AG04450 (cell line): ENCODE measurements around a stretch of chr6.

DNA sequence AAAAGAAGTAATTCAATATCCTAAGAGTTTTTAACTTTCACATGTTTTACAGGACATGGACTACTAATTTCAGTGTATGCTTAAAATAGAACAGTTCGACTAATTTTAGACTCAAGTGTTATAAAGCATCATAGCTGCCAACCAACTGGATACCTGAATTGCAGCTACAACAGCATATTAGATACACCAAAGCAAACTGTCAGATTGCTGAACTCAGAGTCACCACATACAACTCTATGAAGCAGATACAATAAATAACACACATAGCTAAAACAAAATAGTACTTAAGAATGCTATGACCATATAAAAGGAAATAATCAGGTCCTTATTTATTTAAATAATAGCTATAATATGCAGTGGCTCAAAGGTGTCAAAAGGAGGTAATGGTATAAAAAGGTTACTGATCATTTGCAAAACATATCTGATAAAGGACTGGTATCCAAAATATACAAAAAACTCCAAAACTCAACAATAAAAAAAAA is 121.1 kb downstream of the DST start:
- CAGE, long polyA plus RNA: no peak
- RRBS: no CpG with 5 or more reads among the region's 1 CpG

GRCh38 chr6:56851722-56852337 is 102.8 kb downstream of the DST start:
- CAGE, long polyA plus RNA: start-site peak on the minus strand at chr6:56851814-56851916, 237 and 118 reads in 2 replicates
- RRBS: 6% methylated on average over 3 of the region's 10 CpGs

GRCh38 chr6:56954036-56954446 is 589 bp downstream of the DST start:
- CAGE, long polyA plus RNA: no peak
- RRBS: no CpG with 5 or more reads among the region's 30 CpGs

DNA sequence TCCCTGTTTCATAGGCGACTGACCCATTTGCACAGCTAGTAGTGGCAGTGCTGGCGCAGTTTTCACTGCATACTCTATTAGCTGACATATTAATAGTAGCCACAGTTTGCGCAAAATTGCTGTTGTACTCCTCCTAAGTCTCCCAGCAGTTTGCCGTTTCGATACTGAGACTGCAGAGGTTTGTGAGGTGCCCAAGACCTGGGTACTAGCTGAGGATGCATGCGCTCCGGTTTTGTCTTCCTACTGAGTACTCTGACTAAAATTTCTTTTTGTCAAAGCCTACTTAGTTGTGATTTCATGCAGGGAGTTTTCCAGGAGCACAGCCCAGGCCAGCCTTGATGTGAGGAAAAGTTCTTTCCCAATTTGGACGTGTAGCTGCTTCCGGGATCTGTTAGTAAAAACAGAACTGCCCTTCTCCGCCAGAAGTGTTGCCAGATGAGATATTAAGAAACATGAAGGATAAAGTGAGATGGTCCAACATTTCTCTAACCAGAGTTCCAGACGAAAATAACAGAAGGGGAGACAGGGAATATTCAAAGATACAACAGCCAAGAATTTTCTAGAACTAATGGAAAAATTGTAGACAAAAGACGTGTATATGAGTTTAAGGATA is 5.7 kb downstream of the BAG2 start:
- CAGE, long polyA plus RNA: no peak
- RRBS: no CpG with 5 or more reads among the region's 12 CpGs

- CAGE, long polyA plus RNA: no peak
- RRBS: no CpG with 5 or more reads among the region's 2 CpGs
These were observed 7.6 kb downstream of the RAB23 start for GRCh38 chr6:57214566-57214765.

GRCh38 chr6:57222701-57223227 is 657 bp upstream of the RAB23 start:
- CAGE, long polyA plus RNA: no peak
- RRBS: no CpG with 5 or more reads among the region's 10 CpGs

DNA sequence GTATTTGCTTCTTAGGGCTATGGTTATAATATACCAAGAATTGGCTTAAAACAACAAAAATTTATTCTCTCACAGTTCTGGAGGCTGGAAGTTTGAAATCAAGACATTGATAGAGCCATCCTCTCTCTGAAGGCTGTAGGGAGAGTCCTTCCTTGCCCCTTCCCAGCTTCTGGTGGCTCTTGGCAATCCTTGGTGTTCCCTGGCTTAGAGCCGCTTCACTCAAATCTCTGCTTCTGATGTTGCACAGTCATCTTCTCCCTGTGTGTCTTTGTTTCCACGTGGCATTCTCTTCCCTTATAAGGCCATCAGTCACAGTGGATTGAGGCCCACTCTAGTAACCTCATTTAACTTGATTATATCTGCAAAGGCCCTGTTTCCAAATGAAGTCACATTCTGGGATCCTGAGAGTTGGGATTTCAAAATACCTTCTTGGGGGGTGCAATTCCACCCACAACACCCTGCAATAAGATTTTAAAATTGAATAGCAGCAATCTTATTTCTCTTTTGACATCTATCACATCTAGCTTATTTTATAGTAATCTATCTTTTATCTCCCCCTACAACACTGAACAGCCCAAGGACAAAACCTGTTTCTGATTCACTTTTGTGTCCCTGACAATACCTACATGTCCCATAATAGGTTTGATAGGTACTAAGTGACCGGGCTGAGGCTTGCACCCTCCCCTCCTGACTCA is 41.3 kb upstream of the RAB23 start:
- CAGE, long polyA plus RNA: no peak
- RRBS: no CpG with 5 or more reads among the region's 3 CpGs

GRCh38 chr6:63306559-63306999 is 13.2 kb downstream of the LGSN start:
- CAGE, long polyA plus RNA: no peak
- RRBS: no CpG with 5 or more reads among the region's 5 CpGs

DNA sequence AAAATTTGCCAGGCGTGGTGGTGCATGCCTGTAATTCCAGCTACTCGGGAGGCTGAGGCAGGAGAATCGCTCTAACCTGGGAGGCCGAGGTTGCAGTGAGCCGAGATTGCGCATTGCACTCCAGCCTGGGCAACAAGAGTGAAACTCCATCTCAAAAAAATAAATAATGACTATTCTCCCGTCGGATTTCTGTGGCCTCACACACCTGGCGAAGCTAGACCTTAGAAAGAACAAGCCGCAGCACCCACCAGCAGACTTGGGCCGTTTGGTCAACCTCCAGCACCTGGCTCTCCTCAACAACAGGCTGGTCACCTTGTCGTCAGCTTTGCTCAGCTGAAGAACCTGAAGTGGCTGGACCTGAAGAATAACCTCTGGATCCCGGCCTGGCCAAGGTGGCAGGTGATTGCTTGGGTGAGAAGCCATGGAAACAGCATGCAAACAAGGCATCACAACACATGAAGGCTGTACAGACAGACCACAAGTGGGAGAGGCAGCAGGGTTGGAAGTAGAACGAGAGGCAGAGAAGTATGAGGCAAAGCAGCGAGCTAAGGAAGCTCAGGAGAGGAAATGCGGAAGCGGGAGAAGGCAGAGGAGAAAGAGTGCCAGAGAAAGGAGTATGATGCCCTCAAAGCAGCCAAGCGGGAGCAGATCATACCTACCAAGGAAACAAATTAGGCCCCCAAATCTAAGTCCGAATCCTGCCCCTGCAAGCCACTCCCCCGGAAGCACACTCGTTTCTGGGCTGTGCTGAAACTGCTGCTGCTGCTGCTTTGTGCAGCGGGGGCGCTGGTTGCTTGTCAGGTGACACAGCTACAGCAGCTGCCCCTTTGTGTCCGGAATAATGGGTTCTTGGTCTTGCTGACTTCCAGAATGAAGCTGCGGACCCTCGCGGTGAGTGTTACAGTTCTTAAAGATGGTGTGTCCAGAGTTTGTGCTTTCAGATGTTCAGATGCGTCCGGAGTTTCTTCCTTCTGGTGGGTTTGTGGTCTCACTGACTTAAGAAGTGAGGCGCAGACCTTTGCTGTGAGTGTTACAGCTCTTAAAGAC is 121.6 kb upstream of the LGSN start:
- CAGE, long polyA plus RNA: no peak
- RRBS: 29% methylated on average over 3 of the region's 30 CpGs

GRCh38 chr6:63475594-63476161 is 96.6 kb upstream of the PTP4A1 start:
- CAGE, long polyA plus RNA: no peak
- RRBS: no CpG with 5 or more reads among the region's 3 CpGs

DNA sequence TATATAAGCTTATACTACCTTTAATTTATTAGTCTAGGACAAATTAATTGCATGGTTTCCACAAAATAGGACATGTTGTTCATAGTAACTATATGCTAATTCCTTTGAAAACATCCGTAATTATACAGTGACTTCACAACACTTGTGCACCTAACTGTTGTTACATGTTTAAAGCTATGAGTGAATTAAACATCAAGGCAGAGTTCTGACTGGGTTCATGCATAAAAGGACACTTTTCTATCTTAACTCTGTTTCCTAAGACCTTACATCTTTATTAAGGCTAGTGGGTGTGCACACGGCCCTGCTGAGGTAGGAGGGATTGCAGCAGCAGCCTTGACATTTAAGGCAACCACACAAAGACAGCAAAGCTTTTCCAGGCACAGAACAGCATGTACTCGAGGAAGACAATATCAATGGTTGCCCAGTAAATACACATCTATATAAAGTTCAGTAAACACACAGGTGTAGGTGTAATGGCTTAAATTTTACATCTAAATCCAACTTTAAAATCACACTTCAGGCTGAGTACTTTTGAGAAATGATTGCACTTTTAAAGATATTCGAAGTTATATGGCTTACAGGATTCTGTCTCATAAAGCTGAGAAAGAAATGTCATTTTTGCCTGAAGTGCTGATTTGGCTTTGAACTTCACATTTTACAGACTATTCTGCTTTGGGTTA is 79.8 kb upstream of the PTP4A1 start:
- CAGE, long polyA plus RNA: no peak
- RRBS: no CpG with 5 or more reads among the region's 4 CpGs

DNA sequence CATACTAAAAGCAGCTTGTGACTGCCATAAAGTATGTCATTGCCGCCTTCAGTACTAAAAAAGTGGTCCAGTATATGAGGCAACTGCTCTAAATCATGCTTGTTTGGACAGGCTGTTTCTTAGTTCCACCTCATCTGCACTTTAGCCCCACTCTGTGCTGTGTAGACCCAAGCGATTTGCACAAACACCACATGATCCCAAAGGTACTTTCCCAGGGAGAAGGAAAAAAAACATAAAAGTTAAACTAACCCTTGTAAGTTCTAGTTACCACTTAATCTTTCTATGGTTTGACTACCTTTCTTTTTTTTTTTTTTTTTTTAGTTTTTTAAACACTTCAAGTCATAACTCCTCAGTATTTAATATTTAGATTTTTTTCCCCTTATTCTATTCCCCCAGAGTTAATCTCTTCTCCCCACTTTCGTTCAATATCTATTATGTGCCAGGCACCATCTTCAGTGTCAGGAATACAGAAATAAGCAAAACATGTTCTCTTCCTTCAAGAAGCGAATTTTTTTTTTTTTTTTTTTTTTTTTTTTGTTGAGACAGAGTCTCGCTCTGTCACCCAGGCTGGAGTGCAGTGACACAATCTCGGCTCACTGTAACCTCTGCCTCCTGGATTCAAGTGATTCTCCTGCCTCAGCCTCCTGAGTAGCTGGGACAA is 62.0 kb upstream of the PTP4A1 start:
- CAGE, long polyA plus RNA: no peak
- RRBS: no CpG with 5 or more reads among the region's 6 CpGs

DNA sequence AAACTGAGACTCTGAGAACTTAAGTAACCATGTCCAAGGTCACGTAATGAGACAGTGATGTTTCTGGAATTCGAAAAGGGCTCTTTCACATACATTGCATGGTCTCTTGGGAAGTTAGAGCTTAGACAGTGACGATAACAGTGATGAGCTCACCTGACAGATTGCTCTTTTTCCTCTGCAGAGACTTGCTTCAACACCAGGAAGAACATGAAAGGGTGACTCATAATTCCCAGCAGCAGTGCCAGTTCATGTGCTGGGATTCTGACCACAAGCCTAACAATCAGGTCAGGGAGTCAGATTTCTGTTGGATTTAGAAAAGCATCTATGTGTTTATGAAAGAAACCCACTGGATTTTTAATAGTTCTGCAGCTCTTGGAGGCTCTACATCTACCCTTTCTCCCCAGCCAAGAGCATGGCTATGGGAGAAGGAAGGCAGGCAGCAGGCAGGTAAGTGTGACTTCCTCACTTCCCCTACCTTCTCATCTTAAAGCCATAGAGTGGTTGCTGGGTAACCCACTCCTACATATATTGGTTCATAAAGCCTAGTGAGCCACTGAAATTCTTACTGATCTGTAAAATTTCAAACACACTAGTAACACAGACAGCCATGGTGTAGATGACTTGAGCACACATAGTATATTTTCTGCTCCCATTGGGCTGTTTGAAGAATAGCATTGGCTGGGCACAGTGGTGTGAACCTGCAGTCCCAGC is 44.5 kb upstream of the PTP4A1 start:
- CAGE, long polyA plus RNA: no peak
- RRBS: no CpG with 5 or more reads among the region's 3 CpGs

DNA sequence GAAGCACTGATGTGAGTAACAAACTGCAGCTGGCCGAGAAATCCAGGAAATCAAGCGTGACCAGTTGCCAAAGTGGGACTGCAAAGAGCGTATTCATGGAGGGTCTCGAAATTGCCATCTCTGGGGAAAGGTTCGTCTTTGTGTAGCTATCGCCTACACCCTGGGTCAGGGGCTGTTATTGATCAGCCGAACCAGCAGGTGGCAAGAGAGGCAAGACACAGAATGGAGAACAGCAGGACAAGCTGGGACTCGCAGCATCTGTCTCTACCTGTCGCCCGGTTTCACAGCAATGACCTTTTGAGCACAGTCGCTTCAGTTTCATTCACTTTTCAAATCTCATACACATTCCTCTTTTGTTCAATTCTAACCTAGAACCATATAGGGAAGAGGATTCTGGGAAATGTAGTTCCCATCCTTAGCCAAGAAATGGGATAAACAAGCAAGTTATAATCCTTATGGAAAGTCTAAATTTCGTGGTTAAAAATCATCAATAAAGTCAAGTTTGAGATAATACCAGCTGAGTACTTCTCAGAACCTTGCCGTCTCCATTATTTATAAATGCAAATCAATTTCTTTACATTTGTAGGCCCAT is 26.4 kb downstream of the PTP4A1 start:
- CAGE, long polyA plus RNA: no peak
- RRBS: no CpG with 5 or more reads among the region's 13 CpGs

- CAGE, long polyA plus RNA: no peak
- RRBS: no CpG with 5 or more reads among the region's 6 CpGs
These were observed 76.5 kb downstream of the PHF3 start for GRCh38 chr6:63711887-63712791.

DNA sequence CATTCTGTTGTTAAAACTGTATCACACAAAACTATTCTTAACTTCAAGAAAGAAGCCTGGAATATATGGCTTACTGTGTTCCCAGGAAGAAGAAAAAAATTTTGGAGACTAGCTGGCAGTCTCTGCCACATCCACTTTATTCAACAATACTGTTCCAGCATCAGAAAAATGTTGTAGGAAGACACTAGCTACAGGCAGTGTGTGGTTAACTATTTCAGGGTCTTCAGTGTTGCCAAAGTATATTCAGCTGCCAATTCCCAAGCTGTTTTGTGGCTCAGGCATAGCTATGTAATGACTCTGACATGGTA is 503.0 kb downstream of the ADGRB3 start:
- CAGE, long polyA plus RNA: no peak

GRCh38 chr6:69456436-69456741 is 340.4 kb downstream of the LMBRD1 start:
- CAGE, long polyA plus RNA: no peak
- RRBS: no CpG with 5 or more reads among the region's 2 CpGs

DNA sequence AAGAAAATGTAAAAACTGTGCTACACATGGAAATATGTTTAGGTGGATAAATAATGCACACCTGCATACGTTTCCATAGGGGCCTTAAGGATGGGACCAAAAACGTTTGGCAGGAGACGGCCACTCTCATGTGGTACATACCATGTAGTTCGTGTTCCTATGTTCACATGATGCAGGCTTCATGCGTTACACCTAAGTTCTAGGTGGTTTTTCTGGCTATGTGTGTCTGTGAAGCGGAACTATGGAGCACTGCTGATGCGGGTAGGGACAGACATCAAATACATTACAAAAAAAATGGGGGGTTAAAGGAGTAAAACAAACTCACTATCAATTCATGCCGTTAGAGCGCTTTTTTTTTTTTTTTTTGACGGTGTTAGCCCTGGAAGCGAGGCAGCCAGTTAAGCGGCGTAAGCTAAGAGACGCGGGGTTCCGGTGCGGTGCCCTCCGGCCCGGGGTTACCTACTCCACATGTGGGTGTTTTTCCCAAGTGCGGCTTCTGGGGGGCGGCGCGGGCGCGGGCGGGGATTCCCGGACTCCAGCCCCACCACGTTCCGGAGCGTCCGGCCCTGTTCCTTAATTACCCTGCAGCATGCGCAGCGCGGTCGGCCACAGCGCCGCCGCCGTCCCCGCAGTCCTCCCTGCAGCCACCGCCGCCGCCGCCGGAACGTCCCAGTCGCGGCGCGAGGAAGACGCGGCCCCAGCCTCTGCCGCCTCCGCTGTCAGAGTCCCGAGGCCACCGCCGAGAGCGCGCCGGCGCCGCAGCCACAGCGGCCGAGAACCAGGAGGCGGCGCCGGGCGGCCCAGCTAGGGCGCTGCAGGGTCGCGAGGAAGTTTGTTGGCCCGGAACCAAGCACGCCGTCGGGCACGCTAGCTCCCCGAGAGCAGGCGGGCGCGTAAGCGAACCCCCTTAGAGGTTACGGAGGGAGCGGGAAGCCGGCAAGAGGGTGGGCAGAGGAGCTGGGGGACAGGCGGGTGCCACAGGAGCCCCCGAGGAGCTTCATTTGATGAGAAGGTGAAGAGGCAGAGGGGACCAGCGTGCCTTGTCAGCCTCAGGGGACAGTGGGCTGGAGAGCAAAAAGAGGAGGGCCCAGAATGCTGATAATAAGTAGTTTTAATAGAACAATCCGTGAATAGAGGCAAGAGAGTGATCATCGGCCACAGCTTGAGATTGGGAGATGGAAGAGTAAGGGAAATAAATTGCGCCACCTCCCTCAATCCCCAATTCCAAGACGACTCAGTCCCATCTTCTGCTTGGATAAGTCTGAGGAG is 823 bp downstream of the COL19A1 start:
- CAGE, long polyA plus RNA: no peak
- RRBS: 2% methylated on average over 48 of the region's 91 CpGs

DNA sequence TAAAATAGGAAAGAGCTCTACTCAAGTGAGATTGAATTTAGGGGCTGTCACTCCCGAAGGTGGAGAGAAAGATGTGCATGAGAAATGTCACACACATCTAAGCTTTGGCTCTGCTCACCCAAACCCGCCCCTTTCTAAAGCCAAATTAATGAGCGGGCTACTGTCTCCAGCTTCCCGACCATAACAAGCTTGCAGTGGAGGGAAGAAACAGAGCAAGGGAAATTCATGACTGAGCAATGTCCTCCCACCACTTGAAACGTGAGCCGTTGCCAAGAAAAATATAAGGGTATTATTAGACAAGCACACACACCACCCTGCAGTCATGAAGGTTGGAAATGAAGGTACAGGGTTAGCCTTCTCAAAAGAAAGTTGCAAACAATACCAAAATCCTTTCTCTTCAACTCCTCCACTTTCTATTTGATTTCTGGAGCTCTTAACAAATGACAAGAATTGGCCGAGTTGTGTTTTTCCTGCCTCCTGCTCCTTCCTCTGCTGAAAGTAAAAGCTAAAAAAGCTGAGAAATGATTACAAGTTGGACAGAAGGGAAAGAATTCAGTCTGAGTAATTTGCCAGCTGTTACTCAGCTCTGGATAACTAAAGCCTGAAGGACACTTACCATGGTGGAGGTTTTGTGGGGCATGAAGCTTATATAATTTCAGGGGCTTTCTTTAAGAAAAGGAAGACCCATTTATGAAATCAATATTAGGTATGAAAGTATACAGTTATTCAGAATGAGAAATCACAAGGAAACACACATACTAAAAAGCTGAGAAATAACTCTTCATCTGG is 151.1 kb upstream of the B3GAT2 start:
- CAGE, long polyA plus RNA: no peak
- RRBS: no CpG with 5 or more reads among the region's 7 CpGs

- CAGE, long polyA plus RNA: no peak
- RRBS: no CpG with 5 or more reads among the region's 4 CpGs
These were observed 38.3 kb upstream of the OGFRL1 start for GRCh38 chr6:71250136-71250817.